H4 (cell line): ENCODE measurements around a stretch of chr1.

GRCh38 chr1:201961878-201962161 lies 6.5 kb downstream of the TIMM17A start:
- RAMPAGE, long total RNA = no peak

GRCh38 chr1:201982825-201983945 lies 737 bp downstream of the RNPEP start:
- RAMPAGE, long total RNA = no peak

GRCh38 chr1:202005324-202006127 lies 4.9 kb upstream of the ELF3 start:
- RAMPAGE, long total RNA = no peak

GRCh38 chr1:202045549-202046146 lies 35.3 kb downstream of the ELF3 start:
- RAMPAGE, long total RNA = no peak

DNA sequence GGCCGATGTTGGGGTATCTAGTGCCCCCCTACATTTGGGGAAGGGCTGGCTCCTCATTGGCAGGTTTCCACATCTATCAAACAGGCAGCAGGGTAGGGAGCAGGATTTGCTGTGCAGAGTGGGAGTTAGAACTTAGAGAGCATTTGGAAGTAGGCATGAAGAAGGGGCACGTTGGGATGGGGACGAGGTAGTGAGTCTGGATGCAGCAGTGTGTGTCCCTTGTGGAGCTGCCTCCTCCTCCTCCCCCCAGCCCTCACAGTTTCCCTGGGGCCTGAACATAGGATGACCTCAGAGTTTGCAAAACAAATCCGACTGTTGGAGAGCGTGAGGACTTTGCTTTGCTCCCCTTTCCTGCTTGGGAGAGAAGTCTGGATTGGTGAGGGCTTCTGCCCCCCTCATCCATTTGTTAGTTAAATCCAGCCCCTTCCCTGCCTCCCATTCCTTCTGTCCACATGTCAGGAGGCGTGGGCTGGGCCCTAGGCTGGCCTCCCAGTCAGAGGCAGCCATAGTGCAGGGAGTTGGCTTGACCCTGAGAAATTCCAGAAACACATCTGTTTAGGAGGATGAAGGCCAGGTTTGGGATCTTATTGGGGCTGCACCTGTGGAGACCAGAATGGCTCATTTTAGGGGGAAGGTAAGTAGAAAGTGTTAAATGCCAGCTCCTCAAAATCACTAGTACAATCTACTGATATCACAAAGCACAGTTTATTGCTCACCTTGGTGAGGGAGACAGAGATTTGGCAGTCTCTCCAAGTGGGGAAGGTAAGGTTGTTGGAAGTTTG lies 36.8 kb upstream of the GPR37L1 start:
- RAMPAGE, long total RNA = no peak

- RAMPAGE, long total RNA = no peak
Observed at GRCh38 chr1:202133059-202133355, 10.3 kb downstream of the GPR37L1 start.

DNA sequence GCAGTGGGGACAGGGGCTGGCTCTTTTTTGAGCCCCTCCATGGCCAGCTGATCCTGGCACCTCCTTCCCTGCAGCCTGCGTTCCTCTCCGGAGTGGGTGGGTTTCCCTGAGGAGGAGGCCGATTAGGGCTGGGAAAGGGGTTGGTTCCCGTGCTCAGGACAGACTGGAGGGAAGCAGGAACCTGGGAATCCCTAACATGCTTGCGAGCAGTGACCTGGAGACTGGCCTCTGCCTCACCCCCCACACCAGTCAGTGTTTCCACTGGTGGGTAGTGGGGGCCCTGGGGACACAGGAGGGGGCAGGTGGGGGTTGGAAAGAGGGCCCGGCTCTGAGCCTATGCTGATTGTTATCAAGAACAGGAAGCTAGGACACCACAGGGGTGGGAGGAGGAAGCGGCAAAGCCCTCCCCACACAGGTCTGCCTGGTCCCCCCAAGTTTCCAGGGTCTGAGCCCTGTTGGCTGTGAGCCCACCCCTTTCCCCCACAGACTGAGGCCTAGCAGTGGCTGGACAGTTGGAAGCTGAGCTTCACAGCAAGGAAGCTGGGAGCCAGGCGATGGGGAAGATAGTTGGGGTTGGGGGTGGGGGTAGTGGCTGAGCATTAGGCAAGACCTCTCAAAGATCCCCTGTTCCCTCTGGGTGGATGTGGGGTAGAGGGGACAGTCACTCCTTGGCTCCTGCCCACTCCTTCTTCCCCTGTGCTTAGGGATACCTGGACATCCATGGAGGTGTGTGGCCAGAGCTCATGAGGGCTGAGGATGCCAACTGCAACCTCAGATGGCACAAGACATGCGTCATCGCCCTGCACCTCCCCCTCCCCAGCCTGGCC lies 1.7 kb upstream of the PTPN7 start:
- RAMPAGE, long total RNA = no peak

DNA sequence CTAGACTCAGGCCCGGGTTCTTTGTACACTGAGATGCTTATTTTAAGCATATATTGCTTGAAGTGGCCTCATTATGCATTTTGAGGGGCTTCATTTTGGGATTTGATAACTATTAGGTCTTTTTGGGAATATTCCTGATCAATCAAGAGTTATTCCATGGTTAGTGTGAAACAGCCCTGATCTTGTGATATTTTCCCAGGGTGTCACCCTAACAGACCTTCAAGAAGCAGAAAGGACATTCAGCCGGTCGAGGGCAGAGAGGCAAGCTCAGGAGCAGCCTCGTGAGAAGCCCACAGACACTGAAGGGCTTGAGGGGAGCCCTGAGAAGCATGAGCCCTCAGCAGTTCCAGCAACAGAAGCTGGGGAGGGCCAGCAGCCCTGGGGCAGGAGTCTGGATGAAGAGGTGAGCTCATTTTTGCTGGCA lies 144.4 kb downstream of the PPP1R12B start:
- RAMPAGE, long total RNA = no peak

DNA sequence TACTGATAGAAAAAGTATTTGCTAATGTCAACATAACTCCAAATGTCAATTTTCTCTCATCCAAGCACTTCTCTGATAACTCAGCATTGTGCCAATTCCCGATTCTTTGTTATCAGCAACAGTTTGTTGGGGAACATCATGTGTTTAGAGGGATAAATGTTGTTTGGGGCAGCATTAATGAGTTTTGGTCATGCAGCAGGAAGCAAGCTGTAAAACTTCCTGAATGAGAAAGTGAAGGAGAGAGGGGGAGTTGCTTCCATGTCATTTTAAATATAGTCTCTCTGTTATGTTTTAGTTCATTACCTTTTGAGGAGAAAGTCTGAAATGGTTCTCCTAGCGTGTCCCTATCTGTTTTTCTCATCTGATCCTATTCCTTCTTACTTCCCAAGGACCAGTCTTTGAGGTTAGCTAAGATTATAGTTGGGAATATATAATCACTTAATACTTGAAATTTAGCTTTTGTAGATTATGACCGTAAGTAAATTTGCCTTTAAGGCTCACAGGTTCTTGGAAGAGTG lies 160.7 kb downstream of the PPP1R12B start:
- RAMPAGE, long total RNA = no peak

DNA sequence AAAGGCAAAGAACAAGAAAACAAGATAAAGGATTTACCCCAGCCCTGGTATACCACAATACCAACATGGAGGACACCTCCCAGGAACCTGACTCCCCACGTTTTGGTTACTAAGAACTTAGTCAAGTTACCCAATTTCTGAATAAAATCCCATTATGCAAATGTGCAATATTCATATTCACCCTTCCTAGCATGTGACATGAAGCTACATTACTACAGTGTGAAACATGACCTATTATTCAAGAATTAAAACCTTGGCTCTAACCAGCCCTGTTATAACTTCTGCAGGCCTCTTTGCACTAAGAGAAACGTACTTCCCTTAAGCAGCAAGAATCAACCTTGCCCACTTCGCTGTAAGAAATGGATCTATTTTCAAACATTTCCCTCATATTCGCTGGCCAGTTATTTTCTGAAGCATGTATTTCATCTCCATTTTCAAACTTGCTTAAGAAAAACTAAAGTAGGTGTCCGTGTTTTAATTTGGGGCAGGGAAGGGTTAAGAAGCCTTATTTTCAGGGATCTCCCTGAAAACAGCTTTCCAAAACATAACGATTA lies 2.0 kb downstream of the KDM5B start:
- RAMPAGE, long total RNA = no peak

GRCh38 chr1:202888267-202888966 lies 532 bp downstream of the RABIF start:
- RAMPAGE, long total RNA = no peak

- RAMPAGE, long total RNA = no peak
Observed at GRCh38 chr1:203005607-203006045, 1.5 kb upstream of the TMEM183A start.

DNA sequence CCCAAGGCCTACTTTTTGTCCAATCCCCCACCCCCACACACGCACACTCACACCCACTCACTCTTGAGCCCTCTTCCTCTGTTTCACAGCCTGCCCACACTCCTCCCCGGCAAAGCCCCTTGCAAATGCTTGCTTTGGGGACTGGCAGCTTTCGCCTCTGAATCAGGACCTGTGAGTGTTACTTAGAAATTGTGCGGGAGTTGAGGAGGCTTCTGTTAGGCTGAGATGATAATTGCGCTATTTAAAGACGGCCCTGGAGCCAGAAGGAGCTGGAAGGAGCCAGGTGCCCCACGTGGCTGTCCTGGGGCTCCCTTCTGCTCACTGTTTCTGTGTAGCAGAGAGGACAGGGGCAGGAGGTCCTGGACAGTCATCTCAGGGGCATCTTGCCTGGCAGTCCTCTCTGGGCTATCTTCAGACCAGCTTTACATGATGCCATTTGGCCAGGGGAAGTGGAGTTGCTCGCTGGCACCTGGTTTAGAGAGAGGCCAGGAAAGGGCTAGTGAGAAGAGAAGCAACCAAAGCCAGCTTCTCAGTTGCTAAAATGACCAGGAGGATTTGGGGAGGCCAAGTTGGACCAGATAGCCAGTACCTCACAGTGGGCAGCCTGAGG lies 9.3 kb downstream of the PPFIA4 start:
- RAMPAGE, long total RNA = no peak

GRCh38 chr1:203076031-203076689 lies 9.7 kb downstream of the MYOG start:
- RAMPAGE, long total RNA = no peak

- RAMPAGE, long total RNA = no peak
Observed at GRCh38 chr1:203202365-203203040, 16.0 kb upstream of the CHI3L1 start.

GRCh38 chr1:203267260-203268213 lies 37.8 kb upstream of the BTG2 start:
- RAMPAGE, long total RNA = no peak

DNA sequence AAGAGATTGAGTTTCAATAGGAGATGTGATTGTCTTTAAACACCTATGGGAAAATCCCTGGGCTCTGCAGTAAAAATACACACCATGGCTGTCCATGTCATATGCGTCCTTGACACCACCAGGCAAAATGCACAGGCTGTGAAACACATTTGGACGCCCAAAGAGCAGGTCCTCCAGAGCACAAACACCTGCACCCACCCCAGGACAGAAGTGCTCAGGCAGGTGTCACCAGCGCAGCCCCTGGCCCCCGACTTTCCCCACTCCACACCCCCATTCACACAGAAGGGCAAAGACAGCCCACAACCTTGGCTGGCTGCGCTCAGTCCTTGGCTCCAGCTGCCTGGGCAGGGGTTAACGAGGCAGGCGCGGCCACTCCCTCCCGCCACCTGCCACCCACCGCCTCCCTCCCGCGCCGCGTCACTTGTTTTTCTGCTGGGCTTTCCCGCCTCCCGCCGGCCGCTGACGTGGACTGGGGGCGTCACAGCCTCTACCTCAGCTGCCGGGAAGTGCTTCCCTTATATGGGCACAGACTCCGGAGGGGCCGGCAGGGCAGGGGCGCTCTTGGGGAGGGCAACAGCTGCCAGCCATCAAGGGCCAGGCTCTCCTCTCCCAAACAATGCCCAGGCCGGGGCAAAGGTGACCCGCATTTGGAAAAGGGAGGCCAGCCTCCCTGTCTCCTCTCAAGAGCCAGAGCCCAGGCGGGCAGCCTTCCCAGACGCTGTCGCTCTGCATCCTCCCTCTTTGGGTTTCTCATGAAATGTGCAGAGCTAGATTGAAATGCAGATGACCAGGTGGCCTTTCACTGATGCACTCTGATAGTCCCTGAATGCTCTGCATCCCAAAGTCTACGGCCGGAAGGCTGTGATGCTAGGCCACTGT lies 14.9 kb upstream of the BTG2 start:
- RAMPAGE, long total RNA = no peak

DNA sequence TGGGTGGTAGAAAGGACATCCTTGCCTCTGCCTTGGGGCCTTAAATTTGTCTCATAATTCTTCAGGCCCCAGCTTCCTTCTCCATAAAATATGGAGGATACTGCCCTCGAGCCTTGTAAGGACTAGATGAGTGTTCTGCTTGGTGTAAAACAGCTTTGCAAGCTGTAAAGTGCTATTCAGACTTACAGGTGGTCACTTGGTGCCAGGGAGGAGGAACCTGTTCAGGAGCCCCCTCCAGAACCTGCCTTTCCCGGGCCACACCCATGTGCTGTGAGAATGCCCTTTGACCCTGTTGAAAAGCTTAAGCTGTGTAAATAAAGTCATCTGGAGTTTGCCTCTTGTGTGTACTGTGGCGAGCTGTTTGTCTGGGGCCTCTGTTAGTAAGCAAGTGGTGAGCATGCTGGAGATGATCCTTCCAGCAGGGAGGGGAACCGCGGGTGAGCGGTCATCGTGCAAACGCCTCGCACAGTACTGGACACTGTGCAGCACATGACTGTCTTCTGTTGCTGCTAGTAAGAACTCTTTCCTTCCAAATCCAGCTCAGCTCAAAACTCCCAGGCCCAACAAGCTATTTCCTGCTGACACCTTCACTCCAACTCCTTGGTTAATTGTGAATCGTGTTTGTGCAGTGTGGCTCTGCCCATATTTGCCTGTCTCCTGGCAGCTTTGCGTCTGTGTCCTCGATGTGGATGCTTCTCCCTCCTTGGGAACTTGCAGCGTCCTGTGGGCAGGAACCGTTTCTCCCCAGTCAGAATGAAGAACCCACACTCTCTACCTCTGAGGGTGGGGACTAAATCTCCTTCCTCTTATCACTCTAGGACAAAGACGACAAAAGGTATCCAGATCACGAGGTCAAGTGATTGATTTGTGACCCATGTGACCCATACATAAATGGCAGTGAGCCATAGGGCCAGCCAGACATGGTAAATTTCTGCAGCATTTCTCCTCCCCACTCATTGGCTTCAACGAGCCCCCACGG lies 14.0 kb upstream of the BTG2 start:
- RAMPAGE, long total RNA = no peak

DNA sequence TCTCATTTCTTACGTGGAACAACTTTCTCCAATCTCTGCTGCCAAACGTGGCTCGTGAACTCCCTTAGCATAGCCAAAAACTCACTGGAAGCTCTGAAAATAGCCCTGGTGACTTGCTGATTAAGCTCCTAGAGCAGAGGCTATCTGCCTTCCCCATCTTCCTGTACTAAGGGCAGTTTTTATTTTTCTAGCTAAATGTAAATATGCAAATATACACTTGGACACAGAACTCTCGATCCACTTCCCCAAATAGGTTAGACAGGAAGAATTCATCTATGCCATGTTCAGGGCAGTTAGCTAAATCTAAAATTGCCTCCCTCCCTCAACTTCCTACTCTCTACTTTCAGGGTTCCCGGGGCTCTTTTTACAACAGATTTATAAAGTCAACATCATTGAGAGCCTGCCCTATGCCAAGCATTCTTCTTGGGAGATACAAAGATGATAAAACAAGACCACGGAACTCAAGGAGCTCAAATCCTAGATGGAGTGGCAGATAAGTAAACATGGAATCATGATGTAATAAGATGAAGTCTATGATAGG lies 59.4 kb upstream of the FMOD start:
- RAMPAGE, long total RNA = no peak

- RAMPAGE, long total RNA = no peak
Observed at GRCh38 chr1:203486779-203487210, 7.2 kb upstream of the OPTC start.